Diencephalon (tissue), 2 donors: Measurements from ENCODE around the genes AATK and BAHCC1.

- RAMPAGE, long total RNA: no peak
Measured at GRCh38 chr17:81082456-81082714, 47.4 kb downstream of the BAIAP2 start.

DNA sequence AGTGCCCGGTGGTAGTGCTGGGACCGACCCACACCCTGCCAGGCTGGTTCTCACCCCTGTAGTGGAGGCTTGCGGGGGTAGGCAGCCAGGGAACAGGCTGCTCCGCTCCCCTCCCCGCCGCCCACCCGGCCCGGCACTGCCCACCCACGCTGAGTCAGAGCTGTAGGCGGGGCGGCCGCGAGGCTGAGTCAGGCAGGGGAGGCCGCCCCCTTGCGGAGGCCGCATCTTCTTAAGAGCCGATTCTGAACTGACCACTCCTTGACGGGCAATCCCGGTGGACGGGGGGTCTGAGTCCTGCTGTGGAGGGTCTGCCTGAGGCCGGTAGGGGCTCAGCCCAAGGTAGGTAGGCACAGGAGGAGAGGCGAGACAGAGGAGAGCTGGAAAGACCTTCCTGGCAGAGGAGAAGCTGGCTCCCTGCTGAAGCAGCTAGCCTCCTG lies 62.4 kb downstream of the BAIAP2 start:
- RAMPAGE, long total RNA: no peak

- RAMPAGE, long total RNA: no peak
Measured at GRCh38 chr17:81166064-81166319, at the start of gene AATK. TSS of gene AATK (minus strand) at chr17:81166221.

DNA sequence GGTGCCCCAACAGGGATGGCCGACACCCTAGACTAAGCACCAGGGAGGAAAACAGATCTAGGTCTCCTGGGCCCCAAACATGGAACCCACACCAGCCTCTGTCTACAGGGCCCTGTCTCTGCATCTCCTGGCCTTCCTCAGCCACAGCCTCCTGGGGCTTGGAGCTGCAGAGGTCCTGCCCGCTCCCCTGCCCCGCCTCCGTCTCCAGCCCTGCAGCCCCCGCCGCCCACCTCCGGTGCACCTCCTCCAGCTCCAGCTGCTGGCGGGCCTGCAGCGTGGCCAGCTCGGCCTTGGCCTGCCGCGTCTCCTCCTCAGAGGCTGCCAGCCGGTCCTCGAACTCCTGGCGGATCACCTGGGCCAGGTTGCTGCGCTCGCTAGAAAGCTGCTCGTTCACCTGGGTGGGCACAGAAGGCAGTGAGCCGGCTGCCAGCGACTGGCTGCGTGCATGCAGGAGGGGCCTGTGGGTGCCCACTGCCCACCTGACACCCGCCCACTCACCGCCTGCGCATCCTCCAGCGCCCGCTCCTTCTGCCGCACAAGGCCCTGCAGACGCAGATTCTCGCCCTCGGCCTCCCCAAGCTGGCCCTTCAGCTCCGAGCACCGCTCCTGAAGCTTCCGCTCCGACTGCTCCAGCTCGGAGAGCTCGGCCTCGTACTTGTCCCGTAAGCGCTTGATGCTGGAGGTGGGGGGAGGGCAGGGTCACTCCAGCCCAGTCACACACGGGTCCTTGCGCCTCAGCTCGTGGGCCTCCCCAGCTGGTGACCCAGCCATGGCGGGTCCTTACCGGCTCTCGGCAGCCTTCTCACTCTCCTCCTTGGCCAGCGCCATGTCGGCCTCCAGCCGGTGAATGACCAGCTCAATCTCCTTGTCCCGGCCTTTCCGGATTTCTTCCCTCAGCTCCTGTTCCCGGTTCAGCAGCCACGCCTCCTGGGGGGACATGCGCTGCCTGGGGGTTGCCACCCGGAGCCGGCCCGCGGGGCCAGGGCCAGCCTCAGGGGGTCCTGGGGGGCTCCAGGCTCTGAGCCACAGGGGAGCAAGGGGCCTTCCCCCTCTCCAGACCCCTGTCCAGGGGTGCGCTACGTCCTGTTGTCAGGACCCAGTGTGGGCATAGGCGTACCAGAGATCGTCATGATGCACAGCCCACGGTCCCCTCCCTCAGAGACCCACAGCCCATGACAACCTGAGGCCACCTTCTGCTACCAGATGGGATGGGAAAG lies 24.8 kb upstream of the AATK start:
- RAMPAGE, long total RNA: no peak

DNA sequence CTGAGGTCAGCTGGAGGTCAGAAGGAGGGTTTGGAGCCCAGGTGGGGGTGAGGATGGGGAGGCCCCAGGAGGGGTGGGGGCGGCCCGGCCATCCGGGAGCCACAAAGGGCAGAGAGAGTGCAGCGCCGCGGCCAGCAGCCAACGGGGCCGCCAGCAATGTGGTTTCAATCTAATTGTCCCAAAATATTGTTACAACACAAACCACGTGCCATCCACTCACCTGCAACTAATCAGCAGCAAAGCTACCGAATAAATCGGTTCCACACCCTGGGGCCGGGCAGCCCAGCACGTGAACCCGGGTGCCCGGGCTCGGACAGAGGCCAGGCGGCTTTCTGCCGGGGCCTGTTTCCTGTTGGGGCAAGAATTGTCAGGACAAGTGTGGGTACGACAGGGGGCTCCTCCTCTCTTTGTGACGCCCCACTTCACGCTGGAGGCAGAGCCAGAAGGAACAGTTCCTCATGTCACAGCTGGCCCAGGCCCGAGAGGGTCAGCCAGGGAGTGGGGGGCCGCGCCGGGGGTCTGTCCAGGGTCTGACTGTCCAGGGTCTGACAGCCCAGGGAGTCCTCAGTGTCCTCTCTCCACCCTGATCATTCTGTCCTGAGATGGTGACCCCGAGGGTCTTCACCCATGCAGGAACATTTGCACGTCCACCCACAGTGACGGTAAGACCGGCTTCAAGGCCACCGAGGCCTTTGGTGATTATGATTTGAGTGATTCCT lies 28.5 kb upstream of the SLC38A10 start:
- RAMPAGE, long total RNA: no peak

GRCh38 chr17:81328360-81329250 lies 33.5 kb upstream of the SLC38A10 start:
- RAMPAGE, long total RNA: no peak

DNA sequence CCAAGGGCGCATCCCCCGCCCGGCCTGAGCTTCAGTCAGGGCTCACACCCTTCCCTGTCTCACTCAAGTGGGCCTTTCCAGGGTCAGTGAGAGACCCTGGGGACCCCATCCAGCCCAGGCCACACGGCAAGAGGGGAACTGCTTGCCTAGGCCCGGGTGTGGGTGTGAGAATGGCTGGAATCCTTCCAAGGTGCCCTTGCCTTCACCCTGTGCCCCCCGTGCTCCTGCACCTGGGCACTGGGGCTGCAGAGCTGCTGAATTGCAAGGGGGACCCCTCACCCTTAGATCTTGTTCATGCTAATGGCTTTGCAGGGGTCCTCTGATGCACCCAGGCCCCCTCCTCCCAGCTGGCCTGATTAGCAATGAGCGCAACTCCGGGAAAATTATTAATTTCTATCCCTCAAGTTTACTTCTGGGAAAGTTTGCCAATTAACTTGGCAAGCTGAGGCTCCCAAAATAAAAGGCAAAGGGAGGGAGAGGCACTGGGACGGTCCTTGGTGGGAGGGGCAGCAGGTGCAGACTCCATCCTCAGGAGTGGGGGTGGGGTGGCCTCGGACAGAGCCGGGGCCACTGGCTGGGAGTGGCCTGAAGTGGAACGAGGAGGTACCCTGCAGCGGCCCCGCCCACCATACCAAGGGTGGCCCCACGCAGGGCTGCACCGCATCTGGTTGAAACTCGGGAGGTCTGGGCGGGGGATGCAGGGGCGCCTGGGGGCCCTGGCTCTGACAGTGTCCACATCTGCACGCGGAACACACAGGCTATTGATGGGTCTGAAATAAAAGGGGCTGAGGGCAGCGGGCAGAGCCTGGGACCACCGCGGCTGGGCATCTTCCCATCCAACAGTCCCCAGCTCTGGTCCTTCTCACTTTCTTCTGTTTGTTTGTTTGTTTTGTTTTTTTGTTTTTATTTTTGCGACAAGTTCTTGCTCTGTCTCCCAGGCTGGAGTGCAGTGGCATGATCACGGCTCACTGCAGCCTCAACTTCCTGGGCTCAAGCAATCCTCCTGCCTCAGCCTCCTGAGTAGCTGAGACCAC lies 42.3 kb upstream of the SLC38A10 start:
- RAMPAGE, long total RNA: no peak

- RAMPAGE, long total RNA: no peak
Measured at GRCh38 chr17:81365056-81365498, 30.2 kb upstream of the BAHCC1 start.

- RAMPAGE, long total RNA: no peak
Measured at GRCh38 chr17:81386850-81387731, 8.2 kb upstream of the BAHCC1 start.

- RAMPAGE, long total RNA: no peak
Measured at GRCh38 chr17:81390746-81391778, 4.2 kb upstream of the BAHCC1 start.

DNA sequence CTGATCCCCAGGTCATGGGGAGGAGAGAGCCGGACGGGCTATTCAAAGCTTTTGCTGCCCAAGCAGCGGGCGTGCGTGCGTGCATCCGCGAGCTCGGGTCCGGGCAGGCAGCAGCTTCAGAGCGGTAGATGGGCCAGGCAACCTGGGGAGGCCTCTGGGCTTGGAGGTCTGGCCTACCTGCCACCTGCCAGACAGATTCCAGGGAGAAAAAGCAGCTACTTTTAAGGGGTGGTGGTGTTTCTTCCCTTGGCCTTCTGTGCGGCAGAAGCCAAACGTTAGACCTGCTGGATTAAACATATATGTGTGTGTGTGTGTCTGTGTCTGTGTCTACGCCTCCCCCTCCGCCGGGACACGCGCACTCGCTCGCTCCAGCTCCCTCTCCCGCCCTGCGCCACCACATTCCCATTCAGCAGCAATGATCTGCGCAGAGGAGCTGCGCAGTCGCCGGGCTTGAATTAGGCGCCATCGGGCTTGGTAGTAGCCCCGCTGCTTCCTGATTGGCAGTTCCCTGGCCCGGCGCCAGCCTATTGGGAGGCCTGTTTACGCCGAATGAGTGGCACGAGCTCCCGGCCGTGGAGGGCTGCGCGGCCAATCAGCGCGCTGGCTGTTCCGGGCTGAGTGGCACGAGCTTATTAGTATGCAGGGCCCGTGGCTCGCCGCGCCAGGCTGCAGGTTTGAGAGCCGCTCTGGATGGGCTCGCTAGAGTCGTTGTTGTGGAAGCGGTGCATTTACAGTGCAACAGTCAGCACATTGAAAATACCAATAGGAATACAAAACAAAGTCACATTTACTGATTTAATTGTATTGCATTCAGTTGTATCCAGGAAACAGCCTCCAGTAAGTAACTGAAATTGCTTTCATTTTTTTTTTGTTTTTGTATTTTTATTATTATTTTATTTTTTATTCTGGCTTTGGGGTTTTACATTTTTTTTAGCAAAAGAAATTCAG lies at the start of gene BAHCC1:
BAHCC1 (plus strand) TSS at position 659 of the 948 bp plus-strand sequence.
- RAMPAGE, long total RNA: no peak

GRCh38 chr17:81417295-81418269 lies 22.3 kb downstream of the BAHCC1 start:
- RAMPAGE, long total RNA: no peak

DNA sequence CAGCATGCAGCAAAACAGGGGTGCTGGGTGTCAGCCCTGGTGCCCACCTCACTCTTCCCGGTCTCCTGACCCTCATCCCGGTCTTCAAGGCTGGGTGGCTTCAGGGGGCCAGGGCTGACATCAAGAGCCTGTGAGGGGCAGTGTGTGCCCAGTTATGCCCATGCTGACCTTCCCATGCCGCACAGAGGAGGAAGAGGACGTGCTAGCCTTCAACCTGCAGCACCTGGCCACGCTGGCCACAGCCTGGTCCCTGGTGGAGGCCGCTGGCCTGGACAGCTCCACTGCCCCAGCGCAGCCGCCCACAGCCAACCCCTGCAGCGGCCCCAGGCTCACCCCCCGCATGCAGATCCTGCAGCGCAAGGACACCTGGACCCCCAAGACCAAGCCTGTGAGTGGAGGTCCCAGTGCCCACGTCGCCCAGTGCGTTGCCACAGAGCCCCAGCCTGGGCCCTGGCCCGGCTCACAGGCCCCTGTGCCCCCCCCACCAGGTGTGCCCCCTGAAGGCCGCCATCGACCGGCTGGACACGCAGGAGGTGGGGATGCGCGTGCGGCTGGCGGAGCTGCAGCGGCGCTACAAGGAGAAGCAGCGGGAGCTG lies 56.3 kb downstream of the BAHCC1 start:
- RAMPAGE, long total RNA: no peak

GRCh38 chr17:81465745-81466502 lies 46.7 kb downstream of the ACTG1 start:
- RAMPAGE, long total RNA: no peak

GRCh38 chr17:81512974-81513078 lies 227 bp upstream of the ACTG1 start:
- RAMPAGE, long total RNA: no peak

DNA sequence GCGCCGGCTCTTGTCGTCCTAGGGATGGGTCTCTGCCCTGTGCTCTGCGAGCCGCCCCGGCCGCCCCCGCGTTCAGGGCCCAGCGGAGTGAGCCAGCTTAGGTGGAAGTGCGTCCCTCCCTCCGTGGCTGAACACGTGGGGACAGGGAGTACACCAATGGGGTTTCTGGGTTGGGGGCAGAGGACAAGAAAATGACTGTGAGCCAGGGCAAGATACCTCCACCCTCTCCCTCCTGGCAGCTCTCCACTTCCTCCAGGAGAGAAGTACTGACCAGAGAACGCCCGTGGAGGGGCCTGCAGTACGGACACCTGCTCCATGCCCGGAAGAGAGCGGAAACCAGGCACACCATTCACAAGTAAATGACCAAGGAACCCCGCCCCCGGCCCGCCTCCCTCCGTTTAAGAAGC lies 653 bp upstream of the FAAP100 start:
- RAMPAGE, long total RNA: no peak

DNA sequence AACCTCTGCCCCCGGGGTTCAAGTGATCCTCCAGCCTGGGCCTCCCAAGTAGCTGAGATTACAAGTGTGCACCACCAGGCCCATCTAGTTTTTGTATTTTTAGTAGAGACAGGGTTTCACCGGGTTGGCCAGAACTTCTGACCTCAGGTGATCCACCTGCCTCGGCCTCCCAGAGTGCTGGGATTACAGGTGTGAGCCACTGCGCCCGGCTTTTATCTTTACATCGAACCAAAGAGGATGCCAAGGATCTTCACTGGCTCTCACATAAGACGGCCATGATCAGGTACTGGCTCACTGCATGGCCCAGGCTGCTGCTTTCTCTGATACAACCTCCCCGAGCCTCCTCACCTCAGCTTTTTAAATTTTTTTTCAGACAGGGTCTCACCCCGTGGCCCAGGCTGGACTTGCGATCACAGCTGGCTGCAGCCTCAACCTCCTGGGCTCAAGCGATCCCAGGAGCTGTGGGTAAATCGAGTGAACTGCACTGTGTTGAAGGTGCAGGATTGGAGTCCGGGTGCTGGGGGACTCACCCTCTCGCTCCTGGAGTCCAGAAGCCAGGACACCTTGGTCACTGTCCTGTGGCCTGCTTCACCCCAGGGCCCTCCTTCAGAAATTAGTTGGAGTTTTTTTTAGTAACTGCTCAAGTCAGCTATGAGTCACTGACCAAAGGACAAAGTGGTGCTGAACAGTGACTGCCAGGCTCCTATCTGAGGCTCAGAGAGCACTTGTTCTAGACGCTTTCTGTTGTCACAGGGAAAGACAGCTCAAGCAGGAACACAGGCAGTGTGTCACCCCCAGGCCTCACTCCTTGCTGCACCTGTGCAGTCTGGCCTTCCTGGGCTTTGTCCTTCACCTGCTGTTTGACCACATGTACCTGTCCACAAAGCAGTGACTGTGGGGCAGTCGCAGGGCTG lies 3.8 kb upstream of the FAAP100 start:
- RAMPAGE, long total RNA: no peak

GRCh38 chr17:81579620-81580306 lies 27.6 kb upstream of the FAAP100 start:
- RAMPAGE, long total RNA: no peak

- RAMPAGE, long total RNA: no peak
Measured at GRCh38 chr17:81613086-81613726, 23.7 kb downstream of the NPLOC4 start.

GRCh38 chr17:81621634-81622312 lies 15.1 kb downstream of the NPLOC4 start:
- RAMPAGE, long total RNA: no peak